Measurements from ENCODE around the genes LRRC8C and GLMN.

GRCh38 chr1:89548141-89548822 is 23.7 kb downstream of the LRRC8B start:
- RRBS: no CpG with 5 or more reads among the region's 1 CpG

GRCh38 chr1:89632841-89633869 is at the start of gene LRRC8C:
Gene LRRC8C (plus strand): TSS chr1:89633120.
- RRBS: 1% methylated on average over 38 of the region's 120 CpGs

GRCh38 chr1:89727705-89728218 is 93.1 kb upstream of the LRRC8D start:
- RRBS: no CpG with 5 or more reads among the region's 7 CpGs

DNA sequence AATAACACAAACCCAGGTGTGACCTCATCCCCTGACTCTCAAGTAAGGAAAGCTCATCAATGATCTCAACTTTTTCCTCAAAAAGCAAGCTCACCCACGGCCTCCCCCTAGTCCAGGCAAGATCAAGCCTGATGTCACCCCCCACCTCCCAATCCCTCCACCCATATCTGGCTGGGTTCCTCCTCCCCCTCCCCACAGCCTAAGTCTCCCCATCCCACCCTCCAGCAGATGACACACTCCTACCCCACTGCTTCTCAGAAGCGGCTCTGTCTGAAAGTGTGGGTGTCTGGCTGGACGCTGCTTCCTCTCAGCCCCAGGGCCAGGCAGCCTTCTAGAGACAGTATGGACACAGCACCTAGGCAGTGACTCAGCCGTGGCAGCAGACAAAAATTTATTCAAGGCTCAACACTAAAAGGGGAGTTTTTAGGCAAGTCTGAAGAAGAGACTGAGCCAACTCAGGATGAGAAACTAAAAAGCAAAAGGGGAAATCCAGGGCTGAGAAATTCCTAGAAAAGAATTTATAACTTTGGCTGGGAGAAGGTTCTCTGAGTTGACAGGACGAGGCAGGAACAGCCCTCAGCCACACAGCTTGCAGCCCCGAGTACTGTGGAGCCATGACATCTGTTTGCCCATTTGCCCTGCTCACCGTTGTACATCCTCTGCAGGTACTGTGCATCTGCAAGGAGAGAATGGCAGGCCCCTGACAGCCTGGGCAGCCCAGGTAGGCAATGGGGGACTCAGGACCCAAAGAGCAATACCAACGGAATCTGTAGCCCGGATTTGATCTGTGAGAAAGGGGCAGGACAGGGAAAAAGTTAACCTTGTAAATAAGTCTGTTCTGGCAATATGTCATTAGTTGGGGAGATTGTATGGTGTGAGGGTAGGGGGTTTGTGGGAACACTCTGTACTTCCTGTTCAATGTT is 81.5 kb upstream of the LRRC8D start:
- RRBS: no CpG with 5 or more reads among the region's 9 CpGs

GRCh38 chr1:89820348-89820781 is 467 bp upstream of the LRRC8D start:
- RRBS: no CpG with 5 or more reads among the region's 20 CpGs

DNA sequence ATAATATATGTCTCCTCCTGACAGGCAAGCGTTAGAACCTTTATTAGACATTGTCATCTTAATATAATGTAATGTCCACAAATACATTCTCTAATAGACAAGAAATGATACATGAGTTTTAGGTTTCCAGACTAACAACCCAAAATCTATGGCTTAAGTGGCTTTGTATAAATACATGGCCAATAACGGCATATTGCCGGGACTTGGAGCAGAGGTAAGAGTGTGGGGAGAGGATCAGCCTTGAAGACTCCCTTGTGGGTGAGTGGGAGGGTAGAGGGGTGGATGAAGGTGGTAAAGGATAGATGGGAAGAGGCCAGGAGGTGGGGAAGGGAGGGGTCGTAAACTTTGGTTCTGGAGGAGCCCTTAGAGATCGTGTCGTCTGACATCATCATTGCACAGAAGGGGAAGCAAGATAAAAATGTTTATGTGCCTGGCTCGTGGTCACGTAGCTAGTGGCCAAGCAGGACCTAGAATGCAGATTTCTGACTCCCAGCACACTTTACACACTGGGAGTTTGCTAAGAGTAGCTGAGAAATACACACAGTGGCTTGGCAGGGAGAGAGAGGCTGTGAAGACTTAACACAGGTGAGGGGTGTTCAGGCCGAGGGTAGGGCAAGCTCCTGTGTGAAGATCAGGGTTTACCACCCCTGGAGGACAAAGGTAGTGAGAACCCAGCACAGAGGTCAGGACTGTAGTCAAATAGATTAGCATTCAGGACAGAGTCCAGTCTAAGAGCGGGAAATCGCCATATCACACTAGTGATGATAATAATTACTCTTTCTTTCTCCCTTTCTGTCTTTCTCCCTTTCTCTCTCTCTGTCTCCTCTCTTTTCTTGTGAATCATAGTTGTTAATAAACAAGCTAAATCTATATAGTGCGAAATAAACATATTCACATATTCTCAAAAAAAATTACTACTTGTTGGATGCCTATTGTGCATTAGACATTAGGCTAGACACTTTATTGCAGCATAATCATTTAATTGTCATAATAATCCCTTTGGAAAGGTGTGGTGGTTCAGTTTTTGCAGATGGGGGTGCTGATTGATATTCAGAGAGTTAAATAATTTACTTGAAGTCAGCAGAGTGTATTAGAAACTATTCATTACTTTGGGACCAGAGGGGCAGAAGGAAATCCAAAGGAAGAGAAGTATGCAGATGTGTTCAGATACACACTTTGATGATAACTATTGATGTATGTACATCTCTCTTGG is 75.5 kb downstream of the LRRC8D start:
- RRBS: no CpG with 5 or more reads among the region's 12 CpGs

GRCh38 chr1:89910615-89911299 is 84.2 kb upstream of the ZNF326 start:
- RRBS: no CpG with 5 or more reads among the region's 5 CpGs

- RRBS: no CpG with 5 or more reads among the region's 6 CpGs
Measured at GRCh38 chr1:90965103-90965830, 56.6 kb downstream of the ZNF644 start.

GRCh38 chr1:91007469-91008041 is 14.3 kb downstream of the ZNF644 start:
- RRBS: no CpG with 5 or more reads among the region's 4 CpGs

GRCh38 chr1:91008482-91008976 is 13.3 kb downstream of the ZNF644 start:
- RRBS: no CpG with 5 or more reads among the region's 4 CpGs

DNA sequence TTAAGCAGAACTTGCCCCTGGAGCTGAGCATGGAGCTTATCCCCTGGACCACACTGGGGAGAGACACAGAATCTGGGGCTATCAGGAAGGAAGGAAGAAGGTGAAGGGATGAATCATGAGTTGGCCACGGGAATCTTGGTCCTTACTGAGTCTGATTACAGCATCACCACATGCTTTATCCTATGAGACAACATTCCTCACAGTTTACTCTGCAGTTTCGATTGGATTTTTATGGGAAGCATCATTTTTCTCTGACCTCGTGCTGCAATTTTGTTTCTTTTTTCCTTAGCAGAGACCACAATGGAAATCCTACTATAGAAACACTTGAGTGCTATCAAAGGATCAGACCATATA is 81.9 kb downstream of the CDC7 start:
- RRBS: no CpG with 5 or more reads among the region's 3 CpGs

DNA sequence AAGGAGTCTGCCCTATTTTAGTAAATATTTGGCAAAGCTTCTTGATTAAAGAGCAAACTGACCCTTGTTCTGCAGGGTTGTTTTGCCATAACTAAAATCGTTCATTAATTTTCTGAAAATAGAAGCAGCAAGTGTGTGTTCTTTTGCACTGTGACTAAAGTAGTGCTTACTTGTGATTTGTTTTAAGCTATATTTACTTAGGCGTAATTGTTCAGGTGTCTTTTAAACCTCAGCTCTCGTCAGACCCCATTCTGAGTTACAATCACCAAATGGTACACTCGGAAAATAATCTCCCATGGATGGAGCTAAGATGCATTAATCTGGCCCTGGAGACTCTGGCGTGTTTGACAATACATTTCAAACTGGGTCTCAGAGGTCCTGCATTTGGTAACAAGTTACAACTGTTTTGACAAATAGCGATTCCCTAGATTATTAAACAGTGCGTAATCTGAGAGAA is 82.4 kb downstream of the CDC7 start:
- RRBS: no CpG with 5 or more reads among the region's 7 CpGs

GRCh38 chr1:91742849-91743472 is 143.0 kb downstream of the TGFBR3 start:
- RRBS: no CpG with 5 or more reads among the region's 4 CpGs

DNA sequence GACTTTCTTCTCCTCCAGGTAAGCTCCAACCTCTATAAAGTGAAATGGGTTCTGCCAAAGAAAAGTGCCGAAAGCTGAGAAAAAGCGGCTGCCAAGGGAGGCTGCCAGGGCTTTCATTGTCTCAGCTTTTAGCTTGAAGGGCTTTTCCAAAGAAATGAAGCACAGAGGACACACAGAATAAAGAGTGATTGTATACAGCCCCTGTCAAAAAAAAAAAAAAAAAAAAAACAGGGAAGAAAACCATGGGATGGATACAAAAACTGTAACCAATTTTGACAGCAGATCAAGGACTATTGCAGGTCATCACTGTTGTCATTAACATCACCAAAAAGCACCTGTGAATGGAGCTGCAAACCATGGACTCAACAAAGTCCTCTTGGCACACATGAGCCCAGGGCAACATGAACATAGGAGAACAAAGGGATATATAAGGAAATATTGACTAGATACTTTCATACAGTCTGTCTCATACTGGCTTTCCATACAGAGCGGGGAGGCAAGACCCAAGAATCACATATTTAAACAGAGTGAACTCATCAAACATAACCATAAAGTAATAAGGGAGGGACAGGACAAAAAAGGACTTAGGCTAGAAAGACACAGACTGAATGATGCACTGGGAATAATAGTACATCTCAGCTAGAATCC is 126.6 kb downstream of the TGFBR3 start:
- RRBS: no CpG with 5 or more reads among the region's 3 CpGs

DNA sequence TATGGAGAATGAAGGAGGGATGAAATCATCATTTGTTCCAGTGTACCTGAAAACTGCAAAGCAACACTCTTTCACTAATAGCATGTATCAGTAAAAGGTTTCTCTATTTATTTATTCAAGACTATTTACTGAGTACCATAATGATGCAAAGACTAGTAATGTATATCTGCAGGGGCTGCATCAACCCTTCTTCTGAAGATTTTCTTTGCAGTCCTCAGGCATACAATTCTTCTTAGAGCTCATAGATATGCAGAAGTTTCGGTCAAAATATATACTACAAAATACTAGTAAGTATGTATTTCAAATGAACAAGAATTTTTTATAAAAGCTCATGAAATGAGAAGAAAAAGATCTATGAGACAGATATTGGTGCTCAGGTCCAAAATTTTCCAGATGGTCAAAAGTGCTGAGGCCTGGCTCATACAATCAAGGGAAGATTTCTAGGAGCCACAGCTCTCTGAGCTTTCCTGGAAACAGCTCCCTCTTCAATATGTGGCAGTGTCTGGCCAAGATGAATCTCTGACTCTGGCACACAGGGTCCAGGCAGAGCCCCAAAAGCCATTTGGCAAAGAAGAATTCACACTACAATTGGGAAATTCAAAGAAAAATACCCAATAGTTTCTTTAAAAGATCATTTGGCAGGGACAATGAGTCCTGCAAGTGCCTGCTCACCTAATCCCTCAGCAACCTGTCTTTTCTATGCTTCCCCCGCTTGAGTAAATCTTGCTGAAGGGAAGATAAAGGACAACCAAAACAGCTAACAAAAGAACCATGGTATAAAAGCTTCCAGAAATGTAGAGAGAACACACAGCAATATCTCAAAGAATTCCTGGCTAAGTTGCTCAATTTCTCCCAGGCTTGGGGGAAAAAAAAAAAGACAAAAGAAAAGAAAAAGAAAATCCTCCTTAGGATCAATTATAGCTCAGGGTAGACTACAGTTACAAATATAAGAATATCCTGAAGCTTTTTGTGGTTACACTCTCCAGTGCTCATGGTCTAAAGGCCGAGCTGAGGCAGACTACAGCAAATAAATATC is 124.7 kb downstream of the TGFBR3 start:
- RRBS: no CpG with 5 or more reads among the region's 3 CpGs

- RRBS: no CpG with 5 or more reads among the region's 5 CpGs
Measured at GRCh38 chr1:91765162-91765759, 120.7 kb downstream of the TGFBR3 start.

- RRBS: no CpG with 5 or more reads among the region's 7 CpGs
Measured at GRCh38 chr1:91798049-91798687, 87.8 kb downstream of the TGFBR3 start.

DNA sequence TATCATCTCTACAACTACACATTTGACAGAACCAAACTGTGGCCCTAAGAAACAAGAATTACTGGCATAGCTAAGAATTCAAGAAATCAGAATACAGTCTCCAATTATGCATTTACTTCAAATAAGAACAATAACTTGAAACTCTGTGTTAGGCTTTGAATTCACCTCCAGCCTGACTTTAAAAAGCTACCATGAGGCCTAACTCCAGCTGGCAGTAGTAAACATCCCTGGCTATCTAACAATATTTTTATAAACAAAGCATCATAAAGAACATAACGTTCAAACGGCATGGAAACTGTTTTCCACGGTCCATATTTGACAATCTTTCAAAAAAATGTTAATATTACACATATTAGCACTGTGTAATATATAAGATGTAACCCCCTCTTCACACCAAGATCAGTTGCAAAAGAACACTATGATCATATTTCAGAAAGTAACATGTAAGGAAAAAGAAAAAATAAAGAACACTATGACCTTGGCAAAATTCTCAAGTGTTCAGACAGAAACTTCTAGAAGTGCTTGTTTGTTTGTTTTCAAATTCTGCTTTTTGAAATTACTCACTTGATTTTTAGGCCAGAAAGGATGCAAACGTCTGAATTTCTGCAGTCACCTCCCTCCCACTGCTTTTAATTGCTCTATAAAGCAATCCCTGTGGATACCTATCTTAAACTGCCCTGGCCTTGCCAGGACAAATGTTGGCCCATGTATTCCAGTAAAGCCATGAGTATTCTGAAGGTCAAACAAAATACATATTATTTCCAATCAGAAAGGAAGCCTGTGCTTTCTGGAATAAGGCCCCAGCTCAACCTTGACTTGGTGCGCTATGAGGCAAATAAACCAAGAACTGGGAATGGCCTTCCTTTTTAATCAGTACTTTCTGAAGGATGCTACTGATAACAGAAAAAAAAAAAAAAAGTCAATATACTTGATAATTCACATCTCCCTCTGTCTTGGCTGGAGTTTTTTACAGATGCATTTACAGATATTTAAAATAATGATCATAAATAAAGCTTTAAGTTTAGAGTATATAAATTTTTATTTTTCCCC is 68.6 kb downstream of the TGFBR3 start:
- RRBS: no CpG with 5 or more reads among the region's 5 CpGs

GRCh38 chr1:92298420-92299617 is at the start of gene GLMN:
Gene GLMN (minus strand): TSS chr1:92298987.
- RRBS: 2% methylated on average over 26 of the region's 80 CpGs

DNA sequence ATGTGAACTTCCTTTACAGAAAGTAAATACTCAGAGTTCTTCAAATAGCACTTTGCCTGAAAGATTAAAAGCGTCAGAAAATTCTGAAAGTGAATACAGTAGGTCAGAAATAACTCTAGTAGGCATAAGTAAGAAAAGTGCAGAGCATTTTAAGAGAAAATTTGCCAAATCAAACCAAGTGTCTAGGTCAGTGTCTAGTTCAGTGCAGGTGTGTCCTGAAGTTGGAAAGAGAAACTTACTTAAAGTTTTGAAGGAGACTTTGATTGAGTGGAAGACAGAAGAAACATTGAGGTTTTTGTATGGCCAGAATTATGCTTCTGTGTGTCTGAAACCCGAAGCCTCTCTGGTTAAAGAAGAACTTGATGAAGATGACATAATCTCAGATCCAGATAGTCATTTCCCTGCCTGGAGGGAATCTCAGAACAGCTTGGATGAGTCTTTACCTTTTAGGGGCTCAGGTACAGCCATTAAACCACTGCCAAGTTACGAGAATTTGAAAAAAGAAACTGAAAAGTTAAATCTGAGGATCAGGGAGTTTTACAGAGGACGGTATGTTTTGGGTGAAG is 25.0 kb downstream of the RPAP2 start:
- RRBS: no CpG with 5 or more reads among the region's 4 CpGs

All from AG08470 (cell line).